Anterior vena cava (tissue), 1 donor: ENCODE results near the genes NUP155 and EGFLAM.

- PRO-cap, result no peak
Measured at GRCh38 chr5:36965133-36965829, 88.7 kb downstream of the NIPBL start.

DNA sequence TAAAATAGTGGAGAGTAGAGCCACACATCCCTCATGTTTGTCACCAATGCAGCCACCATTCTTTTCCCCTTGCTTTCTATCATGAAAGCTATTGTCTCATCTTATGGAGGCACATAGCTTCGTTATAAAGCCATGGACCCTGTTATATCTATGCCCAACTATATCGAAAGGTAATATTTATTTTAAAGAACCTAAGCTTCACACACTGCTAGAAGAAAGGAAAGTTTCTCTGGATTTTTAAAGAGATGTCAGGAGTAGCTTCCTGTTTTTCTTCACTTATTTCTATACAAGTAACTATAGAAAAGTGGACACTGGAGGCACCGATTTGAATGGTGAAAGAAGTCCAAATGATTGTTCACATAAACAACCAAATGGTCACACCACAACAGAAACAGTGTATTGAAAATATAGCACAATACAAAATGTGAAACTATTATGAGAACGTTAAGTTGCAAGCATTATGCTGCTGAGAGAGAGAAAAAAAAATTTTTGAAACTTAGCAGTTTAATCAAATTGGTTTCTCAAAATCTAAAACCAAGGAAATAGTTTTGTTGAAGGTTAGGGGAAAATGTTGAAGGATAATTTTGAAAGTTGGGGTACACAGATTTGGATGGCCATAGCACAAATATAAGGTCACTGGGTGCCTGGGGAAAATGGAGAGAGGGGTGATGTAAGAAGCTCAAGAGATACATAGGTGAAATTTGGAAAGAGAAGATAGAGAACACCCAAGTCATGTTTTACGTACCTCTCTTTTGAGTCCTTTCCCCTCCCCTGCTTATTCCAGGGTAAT, 121.0 kb downstream of the NIPBL start:
- PRO-cap, result no peak

GRCh38 chr5:37063481-37063959, 185.7 kb downstream of the CPLANE1 start:
- PRO-cap, result no peak

DNA sequence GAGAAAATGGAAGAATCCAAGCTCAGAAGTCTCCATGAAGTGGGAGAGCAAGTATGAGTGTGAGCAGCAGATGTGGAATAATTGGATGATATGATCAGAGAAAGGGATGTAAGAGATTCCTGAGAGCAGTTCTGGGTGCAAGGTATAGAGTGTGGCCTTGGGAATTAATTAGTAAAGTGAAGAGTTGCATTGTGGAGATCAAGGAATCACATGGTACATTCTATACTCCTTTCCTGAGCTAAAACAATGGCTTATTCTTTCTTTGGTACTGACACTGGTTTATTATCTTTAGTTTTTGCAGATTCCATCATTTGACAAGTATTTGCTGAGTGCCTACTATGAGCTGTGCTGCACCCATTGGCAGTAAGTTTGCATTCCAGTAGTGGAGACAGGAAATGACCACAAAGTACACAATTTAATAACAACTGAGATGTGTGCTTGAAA, 177.1 kb downstream of the CPLANE1 start:
- PRO-cap, result no peak

DNA sequence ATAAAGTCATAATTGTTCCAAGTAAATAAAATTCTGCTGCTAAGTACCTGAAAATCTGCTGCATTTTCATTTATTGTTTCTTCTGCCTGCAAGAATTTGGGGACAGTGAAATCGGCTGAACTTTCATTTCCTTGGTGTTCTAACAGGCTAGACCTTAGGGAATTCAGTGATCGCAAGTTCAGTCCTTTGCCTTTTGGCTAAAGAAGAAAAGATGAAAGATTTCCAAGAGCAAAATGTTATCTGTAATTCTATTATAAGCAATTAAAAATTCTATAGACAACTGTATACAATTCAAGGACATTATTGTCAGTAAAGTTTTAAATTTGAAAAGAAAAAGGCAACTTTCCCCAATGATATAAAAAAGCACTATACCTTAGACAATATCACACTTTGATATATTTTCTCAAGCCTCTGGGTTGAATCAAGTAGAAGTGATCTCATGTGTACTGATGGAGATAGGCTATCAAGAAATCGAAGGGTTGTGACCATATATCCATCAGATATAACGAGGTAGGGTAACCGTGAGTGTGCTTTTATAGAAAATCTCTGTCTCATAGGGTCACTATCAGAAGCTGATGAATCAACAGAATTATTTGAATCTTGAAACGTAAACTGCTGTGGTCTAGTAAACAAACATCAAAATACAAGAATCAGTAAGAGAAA, 21.8 kb downstream of the CPLANE1 start:
- PRO-cap, result no peak

- PRO-cap, result bidirectional peak, plus-strand start at chr5:37371188, minus-strand start at chr5:37371108; bidirectional peak, plus-strand start at chr5:37371474, minus-strand start at chr5:37371439
Measured at GRCh38 chr5:37370669-37371801, at the start of gene NUP155. Gene NUP155 (minus strand): TSS chr5:37371106.

DNA sequence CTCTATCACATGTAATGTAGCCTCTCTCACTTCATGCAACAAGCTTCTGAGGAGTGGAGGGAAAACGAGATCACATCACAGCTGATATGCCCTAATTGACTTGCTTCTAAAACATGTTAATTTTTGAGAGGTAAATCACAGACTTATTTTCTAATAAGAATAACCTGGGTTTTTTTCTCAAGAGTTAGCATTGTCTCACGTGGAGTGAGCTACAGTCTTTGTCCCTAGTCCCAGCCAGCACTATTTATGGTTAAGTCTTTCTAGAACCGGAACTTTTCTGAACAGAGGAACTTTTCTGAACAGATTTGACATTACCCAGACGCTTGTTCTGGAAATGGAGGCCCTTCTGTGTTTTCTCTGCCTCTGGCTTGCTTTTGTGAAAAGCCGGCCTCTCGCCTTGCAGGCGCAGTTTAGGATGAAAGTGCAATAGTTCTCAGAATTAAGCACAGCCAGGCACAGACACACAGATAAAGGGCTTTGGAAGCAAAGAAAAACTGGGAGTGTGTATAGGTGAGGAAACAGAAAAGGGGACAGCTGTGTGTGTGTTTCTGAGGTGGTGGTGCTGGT, 6.0 kb downstream of the GDNF start:
- PRO-cap, result no peak

DNA sequence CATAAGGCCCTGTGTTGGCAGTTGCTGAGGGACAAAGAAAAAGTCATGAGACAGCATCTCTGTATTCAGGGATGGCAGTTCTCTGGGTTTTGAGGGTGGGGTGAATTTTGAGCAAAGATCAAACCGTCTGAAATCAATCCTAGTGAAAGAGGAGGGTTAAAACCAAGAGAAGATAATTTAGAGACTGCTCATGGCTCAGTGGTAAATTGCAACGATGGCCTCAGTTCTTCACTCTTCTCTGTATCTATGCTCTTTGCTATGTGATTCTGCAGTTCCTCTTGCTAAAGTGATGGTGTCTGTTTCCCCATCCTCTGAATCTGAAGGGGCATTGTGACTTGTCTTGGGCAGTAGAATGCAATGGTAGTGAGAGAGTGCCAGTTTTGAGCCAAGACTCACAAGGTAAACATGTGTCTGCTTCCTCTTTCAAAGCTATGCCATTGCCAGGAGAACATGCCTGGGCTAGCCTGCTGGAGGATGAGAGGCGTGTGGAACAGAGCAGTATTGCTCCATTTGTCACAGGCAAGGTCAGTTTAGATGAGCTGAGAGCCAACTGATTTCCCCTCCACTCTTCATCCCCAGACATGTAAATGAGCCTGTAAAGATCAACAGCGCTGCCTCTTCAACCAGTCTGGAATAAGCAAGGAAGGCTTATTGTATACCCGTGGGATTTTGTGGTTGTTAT, 7.9 kb upstream of the GDNF start:
- PRO-cap, result no peak

DNA sequence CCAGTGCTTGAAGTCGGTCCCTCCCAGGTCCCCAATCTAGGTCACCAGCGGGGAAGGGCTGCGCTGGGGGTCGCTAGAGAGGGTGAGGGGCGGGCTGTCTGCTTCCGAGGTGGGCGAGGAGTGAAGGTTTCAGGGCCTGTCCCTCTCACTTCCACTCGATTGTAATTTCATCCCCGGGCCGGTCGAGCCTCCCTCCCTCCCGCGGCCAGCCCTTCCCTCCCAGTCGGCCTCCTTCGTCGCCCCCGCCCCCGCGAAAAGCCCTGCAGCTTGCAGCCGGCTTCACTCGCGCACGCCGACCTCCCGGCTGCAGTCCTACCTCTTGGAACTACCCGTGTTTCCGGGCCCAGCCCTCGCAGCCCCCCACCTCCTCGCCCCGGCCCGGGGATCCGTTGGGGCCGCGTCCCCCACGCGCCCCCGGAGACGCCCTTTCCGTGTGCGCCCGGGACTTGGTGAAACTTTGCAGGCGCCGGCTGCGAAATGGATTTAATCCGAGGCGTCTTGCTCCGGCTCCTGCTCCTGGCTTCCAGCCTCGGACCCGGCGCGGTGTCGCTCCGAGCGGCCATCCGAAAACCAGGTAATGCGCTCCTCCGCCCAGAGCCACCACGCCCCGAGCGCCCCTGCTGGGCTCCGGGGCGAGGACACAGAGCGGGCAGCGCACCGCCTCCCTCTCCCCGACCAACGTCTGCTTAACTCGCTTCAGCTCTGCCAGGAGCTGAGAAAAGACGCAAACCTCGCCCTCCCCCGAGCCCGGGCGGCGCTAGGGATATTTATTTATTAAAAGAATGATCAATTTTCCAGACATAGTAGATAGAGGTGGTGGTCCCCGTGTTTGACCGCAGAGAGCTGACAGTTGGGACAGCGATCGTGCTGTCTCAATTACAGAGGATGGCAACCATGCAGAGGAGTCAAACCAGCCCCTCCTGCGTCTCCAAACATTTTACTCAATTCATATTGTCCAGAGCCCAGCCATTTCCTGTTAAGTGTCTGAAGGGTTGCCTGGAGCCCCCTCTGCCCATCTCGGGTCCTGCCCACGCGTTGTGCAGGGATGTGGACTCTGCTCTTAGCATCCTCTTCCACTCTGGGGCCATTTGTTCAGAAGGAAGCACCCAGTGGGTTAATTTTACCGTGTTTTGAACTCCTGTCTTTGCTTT, at the start of gene EGFLAM:
Gene EGFLAM (plus strand): TSS at position 282 of the 1,151 bp plus-strand sequence.
- PRO-cap, result bidirectional peak, plus-strand start at position 705 of the sequence, minus-strand start at position 669 of the sequence

GRCh38 chr5:38400285-38400856, 142.0 kb downstream of the EGFLAM start:
- PRO-cap, result no peak

GRCh38 chr5:38467249-38467939, 89.1 kb downstream of the LIFR start:
- PRO-cap, result no peak

DNA sequence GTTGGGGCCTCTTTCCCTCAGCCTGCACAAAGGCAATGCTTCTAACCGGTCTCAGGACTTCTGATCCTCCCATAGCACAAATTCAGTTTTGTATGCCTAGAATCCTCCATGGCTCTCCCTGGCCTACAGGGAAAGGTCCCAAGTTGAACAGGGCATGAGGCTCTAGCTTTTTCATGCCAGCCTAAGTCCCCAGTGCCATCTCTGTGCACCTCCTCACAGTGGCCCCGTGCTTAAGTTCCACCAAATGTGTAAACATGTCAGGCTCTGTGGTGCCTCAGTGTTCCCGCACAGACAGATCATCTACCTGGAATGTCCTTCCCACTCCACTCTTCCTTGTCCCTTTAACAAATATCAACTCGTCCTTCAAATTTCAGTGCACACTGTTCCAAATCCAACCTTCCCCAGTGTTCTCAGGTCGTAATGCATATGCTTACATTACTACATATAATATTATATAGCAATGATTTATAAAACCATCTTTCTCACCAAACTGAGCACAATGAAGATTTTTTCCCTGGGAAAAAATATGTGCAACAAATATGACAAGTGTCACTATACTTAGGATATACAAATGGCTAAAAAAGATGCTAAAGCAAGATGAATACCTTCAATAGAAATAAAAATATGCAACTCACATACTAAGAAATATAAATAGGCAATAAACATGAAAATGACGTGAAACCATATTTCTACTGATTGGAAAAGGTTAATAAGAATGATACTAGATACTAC, 13.8 kb downstream of the LIFR start:
- PRO-cap, result no peak

DNA sequence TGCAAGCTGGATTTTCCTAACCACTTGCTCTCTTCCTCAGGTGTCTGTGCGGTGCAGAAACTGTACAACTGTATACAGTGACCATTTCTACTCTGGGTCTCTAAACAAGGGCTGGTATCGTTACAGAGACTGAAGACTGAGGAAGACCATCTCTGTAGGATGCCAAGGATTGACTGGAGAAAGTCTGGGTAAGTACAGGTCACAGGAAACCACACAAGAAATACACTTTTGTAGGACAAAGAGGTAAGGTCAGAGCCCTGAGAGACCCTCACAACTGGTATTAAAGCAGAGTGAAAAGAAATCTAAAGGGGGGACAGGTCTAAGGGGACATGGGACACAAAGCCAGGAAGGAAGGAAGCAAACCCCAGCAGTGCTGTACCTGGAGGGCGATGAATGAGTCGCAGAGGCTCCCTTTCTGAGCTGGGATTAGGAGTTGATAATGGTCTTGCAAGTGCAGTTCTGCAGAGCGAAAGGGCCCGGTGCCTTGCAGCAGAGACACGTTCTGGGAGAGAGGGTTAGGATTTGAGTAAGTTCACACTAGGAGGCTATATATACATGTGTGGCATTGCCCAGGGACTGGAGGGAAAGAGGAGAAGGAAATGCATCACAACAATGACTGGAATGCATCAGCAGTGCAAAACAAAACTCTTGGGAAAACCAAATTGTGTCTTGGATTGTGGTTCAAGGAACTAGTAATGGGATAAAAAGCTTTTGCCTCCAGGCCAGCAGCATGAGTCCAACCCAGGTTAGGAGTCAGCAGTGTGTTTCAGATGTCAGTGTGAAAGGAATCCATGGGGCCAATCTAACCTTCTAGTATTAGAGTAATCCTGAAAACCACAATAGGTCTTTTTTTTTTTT, 38.7 kb upstream of the LIFR start:
- PRO-cap, result no peak

DNA sequence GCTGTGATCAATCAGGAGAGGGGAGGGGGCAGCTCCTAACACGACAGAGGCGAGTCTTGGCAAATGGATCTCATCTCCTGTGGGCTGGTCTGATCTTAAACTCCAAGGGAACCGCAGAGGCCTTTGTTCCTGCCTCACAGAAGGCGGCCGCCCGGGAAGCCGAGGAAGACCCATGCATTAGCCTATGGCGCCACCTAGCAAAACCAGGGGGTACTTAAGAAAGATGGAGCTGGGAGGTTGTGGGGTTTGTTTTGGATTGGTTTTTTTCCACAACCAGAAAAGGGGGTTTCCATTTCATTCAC, 36.1 kb upstream of the OSMR start:
- PRO-cap, result no peak

DNA sequence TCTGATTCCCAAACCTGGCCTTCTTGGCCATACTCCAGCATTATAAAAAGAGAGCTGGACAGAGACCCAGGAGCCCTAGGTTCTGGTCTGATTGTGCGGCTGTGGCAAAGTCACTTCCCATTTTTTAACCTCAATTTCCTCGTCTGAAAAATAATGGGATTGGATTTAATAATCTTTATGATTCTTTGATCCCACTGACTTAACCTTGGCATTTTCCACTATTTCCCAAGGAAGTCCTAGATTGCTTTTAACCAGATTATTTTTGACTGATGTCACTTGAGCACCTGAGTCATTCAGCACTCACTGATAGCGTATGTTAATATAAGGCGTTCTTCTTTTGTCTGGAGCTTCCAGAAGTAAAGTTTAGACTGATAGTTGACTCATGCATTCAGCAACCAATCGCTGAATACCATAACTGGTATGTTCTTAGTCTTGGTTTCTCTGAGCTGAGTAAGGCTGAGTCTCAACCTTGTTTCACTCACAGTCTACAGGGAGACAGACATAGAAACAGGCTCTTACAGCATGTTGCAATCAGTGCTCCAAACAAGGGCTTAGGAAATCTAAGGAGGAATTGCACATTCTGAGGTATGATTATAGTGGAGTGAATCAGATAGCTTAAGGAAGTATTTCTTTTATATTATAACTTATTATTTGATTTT, 26.3 kb downstream of the OSMR start:
- PRO-cap, result no peak

DNA sequence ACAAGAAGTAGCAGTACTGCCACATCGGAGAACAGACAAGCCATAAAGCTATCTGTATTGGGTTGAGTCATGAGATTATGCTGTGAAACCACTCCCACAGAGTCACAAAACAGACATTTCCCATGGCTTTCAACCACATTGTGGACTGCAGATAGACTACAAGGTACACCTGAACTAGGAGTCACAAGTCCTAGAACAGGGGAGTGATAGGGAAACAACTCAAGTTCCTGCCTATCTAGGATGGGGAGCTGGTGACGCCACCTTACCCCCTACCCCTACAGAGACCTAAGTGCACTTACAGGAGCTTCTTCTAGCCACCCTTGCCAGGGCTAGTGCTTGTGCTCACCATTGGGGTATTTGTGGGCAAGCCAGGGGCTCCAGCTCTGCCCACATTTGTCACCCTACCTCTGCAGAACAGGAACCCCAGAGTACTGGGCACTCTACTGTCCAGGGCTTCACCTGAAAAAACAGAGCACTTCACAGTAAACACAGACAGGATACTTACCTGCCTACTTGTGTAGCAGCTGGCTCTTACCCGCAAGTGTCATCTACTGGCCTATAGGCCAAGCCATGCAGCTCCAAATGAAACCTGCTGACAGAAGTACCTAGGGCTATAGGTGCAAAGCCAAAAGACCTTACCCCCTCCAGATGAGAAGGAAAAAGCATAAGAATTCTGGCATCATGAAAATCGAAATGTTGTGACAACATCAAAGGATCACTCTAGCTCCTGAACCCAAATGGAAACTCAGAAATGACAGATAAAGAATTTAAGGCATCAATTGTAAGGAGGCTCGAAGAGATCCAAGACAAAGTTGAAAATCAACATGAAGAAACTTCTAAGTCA, 47.0 kb downstream of the OSMR start:
- PRO-cap, result no peak

- PRO-cap, result no peak
Measured at GRCh38 chr5:38958652-38959089, 112.9 kb downstream of the OSMR start.

- PRO-cap, result no peak
Measured at GRCh38 chr5:38979523-38980282, 94.5 kb downstream of the RICTOR start.

GRCh38 chr5:38988262-38988930, 85.8 kb downstream of the RICTOR start:
- PRO-cap, result no peak

DNA sequence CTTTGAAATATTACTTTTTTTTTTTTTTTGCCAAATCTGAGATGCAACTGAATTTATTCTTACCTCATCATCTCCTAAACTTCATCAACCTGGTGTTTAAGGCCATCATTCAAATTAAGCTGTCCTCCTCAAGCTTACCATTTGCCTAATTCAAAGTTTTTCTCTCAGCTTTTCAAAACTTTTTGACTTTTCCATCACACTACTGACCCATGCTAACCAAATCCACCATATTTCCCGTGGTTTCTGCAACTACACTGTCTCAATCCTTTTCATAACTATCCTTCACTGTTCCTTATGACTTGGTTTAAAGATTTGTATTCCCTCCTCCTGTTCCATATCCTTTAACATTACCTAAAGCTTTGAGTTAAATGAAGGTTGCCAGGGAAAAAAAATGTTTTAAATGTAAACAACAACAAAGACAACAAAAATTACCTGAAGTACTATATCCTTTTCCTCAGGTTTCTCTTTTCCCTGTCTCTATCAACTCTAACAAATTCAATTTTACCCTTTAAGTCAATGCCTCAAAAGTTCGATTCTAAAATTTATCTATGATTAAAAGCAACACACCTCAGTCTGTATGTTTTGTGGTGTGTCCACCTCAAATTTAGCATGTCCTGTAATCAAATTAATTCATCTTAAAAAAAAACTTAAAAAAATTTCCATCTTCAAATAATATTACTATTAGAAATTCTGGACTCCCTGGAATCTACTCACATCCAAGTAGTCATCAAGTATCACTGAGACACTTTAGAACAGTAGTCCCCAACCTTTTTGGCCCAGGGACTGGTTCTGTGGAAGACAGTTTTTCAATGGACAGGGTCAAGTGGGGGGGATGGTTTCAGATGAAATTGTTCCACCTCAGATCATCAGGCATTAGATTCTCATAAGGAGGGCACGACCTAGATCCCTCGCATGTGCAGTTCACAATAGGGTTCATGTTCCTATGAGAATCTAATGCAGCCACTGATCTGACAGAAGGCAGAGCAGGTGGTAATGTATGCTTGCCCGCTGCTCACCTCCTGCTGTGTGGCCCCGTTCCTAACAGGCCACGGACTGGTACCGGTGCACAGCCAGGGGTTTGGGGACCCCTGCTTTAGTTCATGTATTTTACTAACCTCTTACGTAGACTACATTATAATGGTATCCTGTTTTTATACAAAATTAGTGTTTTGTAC, 27.4 kb downstream of the RICTOR start:
- PRO-cap, result no peak